Fibroblast of villous mesenchyme (primary cell): ENCODE measurements around the genes SSC4D, FGL2 and SEMA3C.

GRCh38 chr7:76351911-76352590, 6.7 kb downstream of the YWHAG start:
- CAGE, long polyA plus RNA = no peak

- CAGE, long polyA plus RNA = no peak
Observed at GRCh38 chr7:76409528-76409980, at the start of gene SSC4D. TSS of gene SSC4D (minus strand) at chr7:76409697.

DNA sequence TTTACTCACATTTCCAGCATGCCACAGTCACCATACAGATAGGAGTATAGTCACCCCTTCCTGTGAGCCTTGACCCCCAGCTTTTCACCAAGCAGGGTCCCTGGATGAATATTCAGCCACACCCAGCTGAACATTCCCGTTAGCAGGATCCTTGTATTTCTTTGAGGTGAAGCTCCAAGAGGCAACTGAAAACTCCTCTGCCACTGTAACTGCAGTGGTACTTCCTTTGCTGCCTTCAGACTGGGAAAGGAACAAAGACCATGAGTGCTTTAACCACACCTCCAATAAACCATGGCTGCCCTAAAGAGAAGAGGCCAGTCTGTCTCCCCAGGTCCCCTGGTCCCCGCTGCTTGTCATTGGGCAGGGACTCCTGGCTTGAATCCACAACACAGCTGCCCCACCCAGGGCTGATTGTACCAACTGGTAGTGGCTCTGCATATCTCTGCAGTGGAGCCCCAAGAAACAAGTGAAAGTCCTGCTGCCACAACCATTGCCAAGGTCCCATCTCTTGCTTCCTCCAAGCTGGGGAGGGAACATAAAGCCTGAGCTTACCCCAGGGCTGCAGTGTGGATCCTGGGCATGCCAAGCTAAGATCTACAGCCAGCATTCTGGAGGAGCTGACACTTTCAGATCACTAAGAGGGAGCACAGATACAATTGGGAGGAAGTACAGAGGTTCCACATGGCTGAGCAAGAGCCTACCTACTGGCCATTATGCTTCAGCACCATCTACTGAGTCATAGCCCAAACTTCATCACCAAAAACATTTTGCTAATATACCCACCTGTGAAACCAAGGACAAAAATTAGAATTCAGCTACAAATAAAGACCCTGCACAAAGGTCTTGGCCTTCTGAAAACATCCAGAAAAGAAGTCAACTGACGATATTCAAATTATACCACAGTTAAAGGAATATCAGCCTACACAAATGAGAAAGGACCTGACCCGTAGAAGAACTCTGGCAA, 35.4 kb downstream of the POMZP3 start:
- CAGE, long polyA plus RNA = no peak

DNA sequence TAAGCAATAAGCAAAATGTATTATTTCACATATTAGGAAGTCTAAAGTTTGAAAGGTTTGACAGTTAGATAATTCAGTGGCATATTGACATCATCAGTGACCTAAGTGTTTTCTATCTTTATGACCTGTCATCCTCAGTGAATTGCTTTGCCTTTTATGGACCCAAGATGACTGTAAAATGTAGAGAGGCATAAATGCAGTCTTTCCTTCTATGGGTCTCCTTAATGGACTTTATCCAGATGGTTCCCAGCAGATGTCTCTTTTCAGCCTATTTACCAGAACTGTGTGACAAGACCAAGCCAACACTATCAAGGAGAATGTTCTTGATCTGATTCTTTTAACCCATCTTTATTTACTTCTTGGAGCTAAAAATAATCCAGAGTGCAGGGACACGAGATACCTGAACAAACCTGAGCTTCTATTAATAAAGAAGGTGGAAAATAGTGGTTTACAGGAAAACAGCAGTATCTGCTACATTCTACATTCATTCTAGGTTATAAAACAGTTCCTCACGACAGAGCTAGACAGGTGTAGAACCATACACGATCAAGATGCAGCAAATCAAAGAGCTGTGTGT, 192.8 kb downstream of the SPDYE17 start:
- CAGE, long polyA plus RNA = no peak

DNA sequence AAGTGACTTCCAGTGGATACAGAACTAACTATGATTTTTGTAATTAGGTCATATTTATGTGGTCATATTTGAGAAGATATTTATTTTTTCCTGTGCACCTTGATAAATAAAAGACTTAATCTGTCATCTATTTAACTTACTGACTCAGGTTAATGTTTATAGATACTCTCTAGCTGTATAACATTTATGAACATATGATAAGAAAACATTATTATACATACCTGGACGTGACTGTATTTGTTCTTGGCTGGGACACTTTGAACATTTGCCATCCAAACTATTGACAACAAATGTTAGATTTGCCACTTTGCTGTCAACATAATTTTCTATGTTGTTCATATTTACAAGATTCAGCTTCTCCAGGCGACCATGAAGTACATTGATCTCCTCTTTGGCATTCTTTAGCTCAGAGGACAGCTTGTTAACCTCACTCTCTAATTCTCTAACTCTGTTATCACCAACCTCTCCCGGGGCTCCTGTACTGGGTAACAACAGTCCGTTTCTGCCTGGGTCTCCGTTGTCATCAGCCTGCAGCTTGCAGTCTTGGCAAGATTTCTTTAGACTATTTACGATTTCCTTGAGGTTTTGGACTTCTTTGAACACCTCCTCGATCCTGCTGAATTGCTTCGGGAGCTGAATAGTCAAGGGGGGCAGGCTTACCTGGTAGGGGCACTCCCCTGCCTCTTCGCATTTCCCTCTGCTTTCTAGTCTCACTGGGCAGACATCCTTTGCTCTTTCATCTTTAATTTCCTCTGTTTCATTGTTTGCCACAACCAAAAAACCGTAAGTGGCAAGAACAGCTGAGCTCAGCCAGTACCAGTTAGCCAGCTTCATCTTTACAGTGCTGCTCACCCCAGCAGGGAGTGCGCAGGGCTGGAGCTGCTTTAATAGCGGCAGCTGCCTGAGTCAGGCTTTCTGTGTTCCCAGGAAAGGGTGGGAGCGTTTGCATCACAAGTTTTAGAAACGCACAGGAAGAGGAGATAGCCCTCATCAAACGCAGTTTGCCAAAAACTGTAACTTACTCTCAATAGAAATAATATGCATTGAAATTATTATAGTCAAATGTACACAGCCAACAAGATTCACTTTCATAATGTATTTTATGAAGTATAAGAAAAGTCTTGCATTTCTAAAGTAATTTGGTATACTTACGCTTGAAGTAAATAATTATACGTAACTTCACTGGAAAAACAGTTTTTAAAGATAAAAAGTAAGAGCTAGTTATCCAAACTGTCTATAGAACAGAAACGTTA, at the start of gene FGL2:
Gene FGL2, minus strand, starts transcription at position 860 of the 1,253 bp plus-strand sequence.
- CAGE, long polyA plus RNA = no peak

- CAGE, long polyA plus RNA = no peak
Observed at GRCh38 chr7:77337967-77338665, 78.0 kb downstream of the GSAP start.

- CAGE, long polyA plus RNA = no peak
Observed at GRCh38 chr7:77562941-77563801, 26.1 kb downstream of the PTPN12 start.

DNA sequence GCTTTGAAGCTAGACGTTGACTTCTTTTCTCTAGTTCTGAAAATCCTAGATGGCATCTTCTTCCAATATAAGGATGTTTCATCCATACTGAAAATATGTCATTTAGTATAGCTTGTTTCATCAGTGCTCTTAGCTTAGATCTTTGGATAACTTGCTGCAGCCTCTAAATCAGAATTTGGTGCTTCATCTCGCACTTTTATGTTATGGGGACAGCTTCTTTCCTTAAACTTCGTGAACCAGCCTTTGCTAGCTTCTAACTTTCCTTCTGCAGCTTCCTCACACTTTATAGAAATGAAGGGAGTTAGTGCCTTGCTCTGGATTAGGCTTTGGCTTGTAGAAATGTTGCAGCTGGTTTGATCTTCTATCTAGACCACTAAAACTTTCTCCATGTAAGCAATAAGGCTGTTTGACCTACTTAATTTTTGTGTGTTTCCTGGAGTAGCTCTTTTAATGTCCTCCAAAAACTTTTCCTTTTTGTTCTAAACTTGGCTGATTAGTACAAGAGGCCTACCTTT, 50.6 kb downstream of the PTPN12 start:
- CAGE, long polyA plus RNA = no peak

DNA sequence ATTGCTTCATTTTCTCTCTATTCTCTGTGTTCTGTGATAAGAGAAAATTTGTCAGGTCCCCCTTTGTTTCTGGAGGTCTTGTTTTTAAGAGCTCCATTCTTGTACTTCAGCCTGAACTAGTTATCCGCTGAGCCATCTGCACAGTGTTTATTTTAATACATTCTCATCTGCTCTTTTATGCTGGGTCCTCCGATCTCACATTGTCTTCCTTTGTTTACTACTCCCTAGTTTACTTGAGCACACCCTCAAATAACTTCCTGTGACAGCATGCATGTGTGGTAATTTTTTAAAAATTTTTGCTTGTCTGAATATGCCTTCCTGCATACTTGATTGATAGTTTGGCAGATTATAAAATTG, 31.7 kb downstream of the RSBN1L start:
- CAGE, long polyA plus RNA = no peak

- CAGE, long polyA plus RNA = no peak
Observed at GRCh38 chr7:77754590-77754895, 43.7 kb downstream of the TMEM60 start.

- CAGE, long polyA plus RNA = no peak
Observed at GRCh38 chr7:77797920-77798282, 333 bp downstream of the TMEM60 start.

DNA sequence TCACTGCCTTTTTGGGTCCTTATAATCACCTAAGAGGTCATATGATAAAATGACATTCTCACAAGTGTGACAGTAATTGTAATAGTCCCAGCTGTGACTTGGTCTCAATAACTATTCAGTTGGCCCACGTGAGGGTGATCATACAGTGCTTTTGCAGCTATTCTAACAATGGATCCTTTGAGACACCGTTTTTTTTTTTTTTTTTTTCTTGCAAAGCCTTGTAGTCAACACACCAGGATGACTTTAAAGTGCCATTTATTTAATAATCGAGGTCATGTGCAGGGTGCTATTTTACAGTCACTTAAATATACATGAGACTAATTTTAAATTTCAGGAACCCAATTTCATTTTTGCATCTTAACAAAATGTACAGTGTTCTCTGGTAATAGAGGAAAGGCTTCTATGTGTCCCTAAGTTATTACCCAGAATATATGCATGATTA, 760.4 kb upstream of the TMEM60 start:
- CAGE, long polyA plus RNA = no peak

DNA sequence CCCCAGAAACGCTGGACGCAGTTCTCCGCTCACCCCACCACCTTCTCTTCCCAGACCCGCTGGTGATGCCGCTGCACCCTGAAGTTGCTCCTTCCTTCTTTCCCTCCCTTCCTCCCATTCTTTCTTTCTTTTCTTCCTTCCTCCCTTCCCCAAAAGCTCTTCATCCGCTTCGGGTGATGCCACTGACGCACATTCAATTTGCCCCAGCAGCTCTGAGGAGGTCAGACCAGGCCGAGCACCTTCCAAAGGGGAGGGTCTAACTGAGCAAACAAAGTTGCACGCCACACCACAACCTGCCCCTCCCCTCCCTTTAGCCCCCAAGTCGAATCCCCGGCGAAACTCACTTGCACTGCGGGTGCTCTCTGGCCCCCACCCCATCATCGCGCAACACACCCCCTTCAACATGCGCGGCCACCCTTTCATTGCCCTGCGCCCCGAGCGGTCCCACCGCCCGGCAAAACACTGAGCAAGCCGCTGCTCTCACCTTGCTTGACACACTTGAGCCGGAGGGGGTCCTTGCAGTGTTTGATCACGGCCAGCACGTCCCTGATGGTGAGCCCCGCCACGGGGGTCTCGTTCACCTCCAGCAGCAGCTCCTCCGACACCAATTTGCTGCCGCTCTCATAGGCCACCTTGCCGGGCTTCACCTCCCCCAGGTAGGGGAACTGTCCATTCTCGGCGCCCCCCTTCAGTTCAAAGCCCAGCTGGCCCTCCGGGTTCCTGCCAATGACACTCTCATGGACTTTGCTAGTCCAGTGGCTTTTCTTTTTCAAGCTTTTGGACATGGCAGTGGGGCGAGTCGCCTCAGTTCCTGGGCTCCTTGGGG, 718 bp downstream of the MAGI2 start:
- CAGE, long polyA plus RNA = start-site peak on the plus strand centred at position 424 of the sequence, 209 bp wide, 128 and 63 reads in 2 replicates

- CAGE, long polyA plus RNA = no peak
Observed at GRCh38 chr7:80136454-80136994, 1.9 kb downstream of the GNAI1 start.

- CAGE, long polyA plus RNA = no peak
Observed at GRCh38 chr7:80188971-80189455, 54.4 kb downstream of the GNAI1 start.

- CAGE, long polyA plus RNA = no peak
Observed at GRCh38 chr7:80279583-80280301, 145.1 kb downstream of the GNAI1 start.

- CAGE, long polyA plus RNA = no peak
Observed at GRCh38 chr7:80602146-80602630, 36.3 kb upstream of the CD36 start.

DNA sequence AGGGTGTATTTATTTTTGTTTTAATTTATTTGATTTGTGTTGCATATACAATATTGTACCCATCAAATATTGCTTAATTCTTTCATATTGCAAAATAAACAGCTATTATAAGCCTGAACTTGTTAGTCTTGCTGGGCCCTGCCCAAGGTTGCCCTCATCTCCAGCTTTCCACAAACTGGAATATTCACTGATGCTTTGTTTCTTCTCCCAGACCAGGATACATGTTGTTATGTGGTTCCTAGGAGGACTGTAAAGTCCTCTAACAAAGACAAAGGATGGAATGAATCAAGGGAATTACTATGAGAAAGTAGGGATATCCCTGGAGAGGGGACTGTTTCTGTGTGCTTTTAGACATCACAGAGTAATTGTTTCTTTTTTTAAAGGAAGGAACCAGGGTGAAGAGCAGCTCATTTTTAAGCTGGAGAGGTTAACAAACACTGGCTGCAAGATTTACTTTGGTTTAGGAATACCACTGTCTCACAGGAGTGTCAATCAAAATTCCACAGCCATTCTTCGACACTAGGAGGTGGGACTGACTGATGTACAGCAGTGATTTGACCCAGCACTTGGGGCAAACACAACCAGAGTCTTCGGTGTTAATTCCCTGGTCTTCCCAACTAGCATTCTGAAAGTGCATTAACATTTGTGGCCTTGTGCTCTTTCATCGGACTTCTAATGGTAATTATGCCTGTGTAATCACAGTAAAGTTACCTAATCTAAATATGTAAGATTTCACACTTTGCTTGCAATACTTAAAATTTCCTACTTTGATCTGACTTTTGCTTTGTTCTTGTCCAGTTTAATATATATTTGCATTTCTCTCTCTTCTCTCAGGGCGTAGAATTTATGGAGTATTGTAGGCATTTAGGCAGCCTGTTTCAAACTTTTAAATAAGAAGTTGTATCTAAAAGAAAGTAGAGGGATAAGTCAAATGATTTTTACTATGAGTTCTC, 14.7 kb upstream of the CD36 start:
- CAGE, long polyA plus RNA = no peak

GRCh38 chr7:80883558-80884175, 35.2 kb downstream of the SEMA3C start:
- CAGE, long polyA plus RNA = no peak

GRCh38 chr7:80918616-80919698, at the start of gene SEMA3C:
TSS of gene SEMA3C (minus strand) at chr7:80919051.
- CAGE, long polyA plus RNA = start-site peak on the minus strand at chr7:80919016-80919149, 27 and 153 reads in 2 replicates